Bile duct (tissue), 1 donor: Measurements from ENCODE around the genes POU3F4, NOX1, CENPI, BTK and GLA.

- PRO-cap: no peak
These were observed 108.1 kb downstream of the ITM2A start for GRCh38 chrX:79258939-79259466.

DNA sequence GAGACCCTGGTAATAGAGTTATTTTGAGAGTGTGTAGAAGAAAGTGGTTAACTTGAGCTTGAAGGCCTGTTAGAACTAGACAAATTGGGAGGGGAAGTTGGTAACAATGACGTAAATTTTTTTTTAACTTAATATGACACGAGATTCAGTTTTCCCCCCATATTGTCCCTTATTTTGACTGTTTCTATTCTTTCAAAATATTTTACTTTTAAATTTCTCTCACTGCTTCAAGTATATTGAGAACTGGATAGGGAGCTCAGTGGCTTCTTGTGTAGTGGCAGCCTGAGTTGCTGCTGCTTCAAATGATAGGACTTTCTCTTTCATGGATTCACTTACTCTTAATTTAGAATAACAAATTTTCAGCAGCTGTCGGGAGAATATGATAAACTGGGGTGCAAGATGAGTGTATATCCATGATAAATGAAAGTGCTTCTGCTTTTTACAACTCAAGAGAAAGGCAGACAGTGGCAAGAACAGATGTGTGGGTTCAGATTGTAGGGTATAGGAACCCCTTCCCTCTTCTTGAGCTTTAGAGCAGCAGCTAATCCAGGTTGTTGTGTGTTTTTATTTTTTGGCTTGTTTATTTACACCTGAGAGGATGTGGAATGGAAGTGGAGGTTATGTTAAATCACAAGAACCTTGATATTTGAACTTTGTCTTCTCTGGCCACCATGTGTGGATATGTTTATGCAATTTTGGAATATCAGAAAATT is 981 bp downstream of the SH3BGRL start:
- PRO-cap: no peak

- PRO-cap: no peak
These were observed at the start of gene POU3F4 for GRCh38 chrX:83507785-83508567. Gene POU3F4 (plus strand): TSS chrX:83508290.

- PRO-cap: no peak
These were observed 45.3 kb downstream of the CHM start for GRCh38 chrX:86001982-86002584.

- PRO-cap: no peak
These were observed 108.1 kb upstream of the KLHL4 start for GRCh38 chrX:87409536-87409883.

- PRO-cap: no peak
These were observed 2.4 kb downstream of the PCDH11X start for GRCh38 chrX:91781148-91782385.

DNA sequence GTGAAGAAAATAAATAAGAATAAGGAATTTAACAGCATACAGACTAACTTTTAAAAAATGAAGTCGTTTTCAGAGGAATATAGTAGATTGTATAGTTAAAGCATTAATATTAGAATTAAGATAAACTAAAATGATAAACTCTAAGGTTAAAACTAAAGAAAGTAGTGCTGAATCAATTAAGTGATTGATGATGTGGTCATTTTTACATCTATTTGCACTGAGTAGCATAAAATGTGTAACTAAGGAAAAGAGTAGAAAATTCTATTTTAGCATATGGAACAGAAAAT is 531.0 kb downstream of the FAM133A start:
- PRO-cap: no peak

GRCh38 chrX:94494938-94495749 is 821.1 kb downstream of the FAM133A start:
- PRO-cap: no peak

GRCh38 chrX:95520583-95520858 is 1164.1 kb upstream of the DIAPH2 start:
- PRO-cap: no peak

GRCh38 chrX:100476489-100476690 is 66.3 kb upstream of the PCDH19 start:
- PRO-cap: no peak

DNA sequence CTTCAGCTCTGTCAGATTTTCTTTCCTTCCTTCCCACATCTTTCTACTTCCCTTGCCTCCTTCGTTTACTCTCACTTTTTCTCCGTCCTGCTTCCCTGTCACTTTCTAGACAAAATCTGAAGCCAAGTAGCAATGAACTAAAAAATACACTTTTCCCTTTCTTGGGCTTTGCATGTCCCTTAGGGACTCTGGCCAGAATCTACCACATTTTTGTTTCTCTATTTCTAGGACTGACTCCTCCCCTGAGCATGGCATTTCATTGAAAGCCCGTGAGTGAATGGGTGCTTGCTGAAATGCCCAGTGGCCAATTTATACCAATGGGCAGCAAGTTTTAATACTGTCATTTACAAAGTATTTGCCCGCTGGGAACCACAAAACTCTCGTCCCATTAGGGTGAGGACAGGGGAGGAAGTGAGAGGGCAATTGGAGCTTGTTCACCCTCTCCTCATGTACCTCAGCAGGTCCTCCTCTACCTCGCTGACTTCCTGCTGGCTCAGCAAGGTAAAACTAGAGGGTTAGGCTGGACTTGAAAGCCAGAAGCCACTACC is 1.0 kb downstream of the SRPX2 start:
- PRO-cap: unidirectional peak, minus-strand start at position 118 of the sequence

DNA sequence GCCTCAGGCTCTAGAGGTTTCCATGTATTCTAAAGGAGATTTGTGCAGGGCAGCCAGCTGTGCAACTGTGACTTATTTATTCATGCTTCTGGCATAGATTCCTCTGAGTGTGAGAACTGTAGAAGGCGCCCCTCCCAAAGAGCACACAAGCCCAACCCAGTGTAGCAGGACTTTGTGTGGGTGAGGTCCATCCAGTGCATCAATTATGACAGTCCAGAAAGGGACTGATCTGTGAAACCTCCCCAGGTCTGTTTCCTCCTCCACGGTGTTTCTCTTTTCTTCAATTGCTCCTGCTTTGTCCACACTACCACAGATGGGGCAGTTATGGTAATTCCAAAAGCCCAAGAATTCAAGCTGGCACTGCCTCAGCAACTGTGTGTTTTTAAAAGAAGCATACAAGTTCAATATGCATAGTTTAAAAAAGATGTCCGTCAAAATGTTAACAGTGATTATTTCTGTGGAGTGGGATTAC is 14.4 kb upstream of the SYTL4 start:
- PRO-cap: no peak

- PRO-cap: no peak
These were observed at the start of gene NOX1 for GRCh38 chrX:100874222-100874419. Gene NOX1 (minus strand): TSS chrX:100874359.

DNA sequence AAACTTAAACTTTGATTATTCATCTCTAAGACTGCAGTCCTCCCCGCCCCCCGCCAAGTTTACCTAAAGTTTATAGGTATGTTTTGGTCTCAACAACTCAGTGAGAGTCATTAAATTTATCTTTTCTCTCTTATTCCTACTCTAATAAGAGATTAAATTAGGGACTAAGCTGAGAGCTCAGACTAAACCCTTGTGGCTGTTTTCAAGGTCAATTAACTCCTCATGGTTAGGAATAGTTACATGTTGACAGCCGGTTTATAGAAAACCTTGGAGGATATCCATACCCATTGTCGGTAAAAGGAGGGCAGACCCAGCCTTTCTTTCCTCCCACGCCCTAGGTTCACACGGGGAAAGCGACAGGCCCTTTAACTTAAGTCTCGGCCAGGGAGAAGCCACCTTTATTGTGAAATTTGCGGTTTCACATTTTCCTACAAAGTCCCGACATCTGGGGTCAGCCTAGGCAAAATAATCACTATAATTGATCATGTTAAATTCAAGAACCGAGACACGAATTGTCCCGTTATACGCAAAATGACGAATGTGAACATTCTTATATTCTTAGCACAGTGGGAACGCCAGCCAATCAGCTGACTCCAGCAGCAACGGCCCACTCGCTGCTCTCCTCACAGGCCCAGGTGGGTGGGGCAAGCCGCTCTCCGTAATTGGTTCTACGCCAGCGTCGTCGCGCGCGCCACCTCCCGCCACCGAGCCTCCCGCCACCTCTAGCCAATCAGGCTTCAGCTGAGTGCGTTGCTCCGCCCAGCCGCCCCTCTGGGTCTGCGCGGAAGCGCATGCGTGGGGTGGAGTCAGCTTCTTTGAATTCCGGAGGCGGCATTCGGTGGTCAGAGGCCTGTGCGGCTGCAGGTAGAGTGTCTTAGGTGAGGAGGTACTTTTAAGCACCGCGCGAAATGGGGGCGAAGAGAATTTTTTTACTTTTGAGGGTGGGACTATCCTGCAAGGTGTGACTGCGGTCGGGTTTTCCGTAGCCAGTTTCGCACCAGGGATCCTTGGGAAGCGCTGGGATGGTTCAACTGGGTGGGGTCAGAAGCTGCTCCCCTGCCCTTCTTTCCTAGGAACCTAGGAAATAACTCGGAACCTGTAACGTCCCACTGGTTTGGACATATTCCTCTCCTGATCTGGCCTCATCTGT is at the start of gene CENPI:
TSS of gene CENPI (plus strand) at position 834 of the 1,150 bp plus-strand sequence.
- PRO-cap: bidirectional peak, plus-strand start at position 834 of the sequence, minus-strand start at position 526 of the sequence

GRCh38 chrX:101385894-101386529 is at the start of gene BTK:
Gene BTK (minus strand): TSS chrX:101386191.
- PRO-cap: no peak

GRCh38 chrX:101407656-101408075 is at the start of gene GLA:
Gene GLA (minus strand): TSS chrX:101407925.
- PRO-cap: bidirectional peak, plus-strand start at chrX:101408238, minus-strand start at chrX:101407925

- PRO-cap: no peak
These were observed 1.3 kb downstream of the ARMCX6 start for GRCh38 chrX:101616475-101616941.

DNA sequence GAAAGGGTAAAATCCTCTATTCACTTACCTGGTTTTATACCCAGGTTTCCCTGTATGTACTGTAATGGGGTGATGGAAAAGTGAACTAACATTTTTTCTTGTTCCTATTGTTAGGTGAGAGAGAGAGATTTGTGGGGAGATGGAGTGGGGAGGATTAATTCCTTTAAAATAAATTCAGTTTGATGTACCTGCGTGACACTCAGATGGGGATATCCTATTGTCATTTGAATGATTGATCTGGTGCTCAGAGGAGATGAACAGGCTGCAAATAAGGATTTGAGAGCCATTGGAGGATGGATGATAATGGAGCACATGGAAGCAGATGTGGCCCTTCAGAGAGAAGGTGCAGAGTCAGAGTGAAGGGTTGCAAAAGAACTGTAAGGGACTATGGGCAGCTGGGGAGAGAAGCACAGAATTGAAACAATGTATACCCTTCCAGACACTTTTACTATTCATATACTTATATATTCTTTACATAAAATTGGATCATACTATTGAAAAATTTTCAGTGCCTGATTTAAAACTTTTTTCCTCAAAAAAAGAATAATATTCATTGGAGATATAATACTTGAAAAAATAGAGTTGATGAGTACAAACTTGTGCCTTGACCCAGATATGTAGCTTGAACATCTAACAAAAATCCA is 5.2 kb downstream of the ARMCX3 start:
- PRO-cap: no peak

- PRO-cap: no peak
These were observed 813 bp downstream of the ZMAT1 start for GRCh38 chrX:101930972-101931455.

- PRO-cap: bidirectional peak, plus-strand start at chrX:102659989, minus-strand start at chrX:102659862
These were observed 8.4 kb downstream of the GPRASP1 start for GRCh38 chrX:102659637-102660082.